Measurements from ENCODE around the gene NRIP3.

- RRBS = no CpG with 5 or more reads among the region's 5 CpGs
Measured at GRCh38 chr11:8671126-8671613, 11.3 kb downstream of the TRIM66 start.

DNA sequence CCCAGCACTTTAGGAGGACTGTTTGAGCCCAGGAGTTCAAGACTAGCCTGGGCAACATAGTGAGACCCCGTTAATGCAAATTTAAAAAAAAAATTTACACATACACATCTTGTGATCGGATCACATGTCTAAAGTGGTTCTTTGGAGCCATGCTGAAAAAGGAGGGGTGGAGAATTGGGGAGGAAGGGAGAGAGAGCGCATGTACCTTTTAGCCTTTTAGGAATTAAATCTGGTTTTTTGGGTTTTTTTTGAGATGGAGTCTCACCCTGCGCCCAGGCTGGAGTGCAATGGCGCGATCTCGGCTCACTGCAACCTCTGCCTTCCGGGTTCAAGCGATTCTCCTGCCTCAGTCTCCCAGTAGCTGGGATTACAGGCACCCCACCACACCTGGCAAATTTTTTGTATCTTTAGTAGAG is 9.2 kb downstream of the RPL27A start:
- RRBS = no CpG with 5 or more reads among the region's 9 CpGs

DNA sequence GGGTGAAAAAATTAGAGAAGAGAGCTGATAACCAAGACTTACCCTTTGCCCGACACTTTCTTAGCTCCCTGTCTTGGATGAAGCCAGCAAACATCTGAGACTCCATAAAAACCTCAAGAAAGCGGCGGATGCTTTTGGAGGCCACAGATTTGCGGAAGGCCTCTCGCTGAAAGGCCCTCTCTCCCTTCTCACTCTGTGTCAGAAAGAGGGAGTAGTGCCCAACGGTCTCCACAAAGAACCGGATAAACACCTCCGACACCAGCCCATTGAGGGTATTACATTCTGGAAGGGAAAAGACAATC is 13.7 kb downstream of the RPL27A start:
- RRBS = no CpG with 5 or more reads among the region's 8 CpGs

- RRBS = no CpG with 5 or more reads among the region's 15 CpGs
Measured at GRCh38 chr11:8698592-8699521, 16.3 kb downstream of the RPL27A start.

GRCh38 chr11:8719732-8720204 is 37.2 kb downstream of the RPL27A start:
- RRBS = no CpG with 5 or more reads among the region's 3 CpGs

DNA sequence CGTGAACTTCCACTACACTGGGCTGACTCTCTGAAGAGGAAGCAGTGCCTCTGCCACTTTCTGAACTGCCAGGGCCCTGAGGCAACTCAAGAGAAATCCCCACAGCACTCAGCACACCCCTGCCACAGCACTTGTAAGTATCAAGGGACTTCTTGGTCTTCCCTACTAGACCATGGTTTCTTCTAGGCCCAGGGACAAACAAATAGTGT is 49.7 kb downstream of the RPL27A start:
- RRBS = no CpG with 5 or more reads among the region's 1 CpG

DNA sequence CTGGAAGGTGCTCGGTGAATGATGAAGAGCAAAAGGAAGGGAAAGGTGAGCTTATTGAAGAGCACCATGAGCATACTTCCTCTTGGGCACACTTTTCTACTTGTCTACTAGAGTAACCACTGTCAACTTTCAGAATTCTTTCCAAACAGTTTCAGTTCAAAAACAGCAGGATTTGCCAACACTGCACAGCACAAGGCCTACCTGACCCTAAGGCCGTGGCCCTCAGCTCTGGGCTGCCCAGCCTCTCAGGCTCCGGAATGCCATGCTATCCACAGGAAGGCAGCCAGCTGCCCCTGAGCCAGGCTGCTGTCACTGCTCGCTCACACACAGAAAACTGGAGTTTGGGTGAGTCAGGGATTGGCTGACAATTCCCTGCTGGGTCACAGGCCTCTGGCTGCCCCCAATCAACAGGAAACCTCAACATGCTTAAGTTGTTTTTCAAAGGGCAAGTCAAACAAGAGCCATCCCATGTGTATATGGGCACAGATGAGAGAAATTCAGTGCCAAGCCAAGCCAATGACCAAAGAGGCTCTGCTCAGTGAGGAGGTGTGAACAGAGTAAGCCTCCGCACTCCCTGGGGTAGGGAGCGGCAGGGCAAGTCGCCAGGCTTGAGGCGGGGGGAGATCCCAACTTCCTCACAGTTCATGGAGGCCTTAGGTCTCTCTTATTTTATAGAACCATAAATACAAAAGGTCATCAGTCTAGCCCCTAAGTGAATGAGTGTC is 50.2 kb downstream of the RPL27A start:
- RRBS = no CpG with 5 or more reads among the region's 8 CpGs

- RRBS = no CpG with 5 or more reads among the region's 1 CpG
Measured at GRCh38 chr11:8765378-8765663, 45.2 kb downstream of the DENND2B start.

DNA sequence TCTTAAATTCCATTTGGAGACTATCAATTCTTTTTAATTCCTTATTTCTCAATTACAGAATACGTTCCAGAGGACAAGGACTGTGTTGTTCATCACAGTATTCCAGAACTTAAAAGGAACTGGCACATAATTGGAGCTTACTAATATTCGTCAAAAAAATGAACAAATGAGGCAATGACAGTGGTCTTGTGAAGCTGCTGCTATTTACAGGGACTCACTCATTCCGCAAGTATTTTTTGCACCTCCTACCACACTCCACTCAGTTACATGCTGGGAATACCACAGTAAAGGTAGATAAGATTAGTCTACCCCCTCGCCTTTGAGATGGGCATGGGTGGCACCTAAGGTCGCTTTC is 43.1 kb downstream of the DENND2B start:
- RRBS = no CpG with 5 or more reads among the region's 5 CpGs

- RRBS = no CpG with 5 or more reads among the region's 4 CpGs
Measured at GRCh38 chr11:8808225-8808574, 2.3 kb downstream of the DENND2B start.

DNA sequence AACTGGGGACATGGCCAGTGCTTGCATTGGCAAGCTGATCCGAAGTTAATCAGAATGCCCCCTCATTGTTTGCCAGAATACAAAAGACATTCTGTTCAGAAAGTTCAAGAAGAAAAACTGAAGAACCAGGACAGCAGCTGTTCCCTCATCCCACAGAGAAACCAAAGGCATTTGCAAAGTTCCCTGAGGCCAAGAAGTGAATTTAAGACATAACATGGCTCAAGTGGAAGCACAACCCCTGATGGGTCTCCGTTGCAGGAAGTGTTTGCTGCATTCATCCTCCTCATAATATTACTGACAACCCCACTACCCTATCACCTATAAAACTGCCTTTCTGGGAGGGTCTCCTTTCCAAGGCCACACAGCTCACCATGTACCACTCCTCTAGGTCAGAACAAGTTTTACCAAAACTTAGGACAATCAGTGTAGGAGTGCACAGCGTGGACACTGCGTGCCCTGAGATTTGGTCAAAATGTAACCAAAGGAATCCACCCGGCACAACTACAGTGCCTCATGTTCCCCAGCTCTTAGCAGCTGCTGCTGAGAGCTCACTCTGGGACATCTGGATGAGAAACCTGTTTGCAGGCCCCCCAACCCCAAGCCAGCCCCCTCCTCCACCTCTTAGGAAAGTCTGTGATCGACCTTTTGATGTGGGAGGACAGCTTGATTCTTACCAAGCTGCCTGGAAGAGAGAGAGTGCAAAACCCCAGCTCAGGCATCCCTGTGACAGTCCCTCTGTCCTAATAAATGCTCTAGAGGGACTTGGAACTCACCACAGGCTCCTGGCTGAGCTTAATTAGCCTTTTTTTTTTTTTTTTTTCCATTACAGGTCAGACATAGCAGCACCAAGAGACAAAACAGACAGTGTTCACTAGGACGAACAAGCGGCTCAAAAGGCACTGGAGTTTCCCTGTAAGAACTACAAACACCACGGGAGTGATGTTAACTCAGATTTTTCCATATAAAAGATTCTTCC is 938 bp downstream of the DENND2B start:
- RRBS = no CpG with 5 or more reads among the region's 9 CpGs

- RRBS = no CpG with 5 or more reads among the region's 3 CpGs
Measured at GRCh38 chr11:8812474-8812868, 2.0 kb upstream of the DENND2B start.

DNA sequence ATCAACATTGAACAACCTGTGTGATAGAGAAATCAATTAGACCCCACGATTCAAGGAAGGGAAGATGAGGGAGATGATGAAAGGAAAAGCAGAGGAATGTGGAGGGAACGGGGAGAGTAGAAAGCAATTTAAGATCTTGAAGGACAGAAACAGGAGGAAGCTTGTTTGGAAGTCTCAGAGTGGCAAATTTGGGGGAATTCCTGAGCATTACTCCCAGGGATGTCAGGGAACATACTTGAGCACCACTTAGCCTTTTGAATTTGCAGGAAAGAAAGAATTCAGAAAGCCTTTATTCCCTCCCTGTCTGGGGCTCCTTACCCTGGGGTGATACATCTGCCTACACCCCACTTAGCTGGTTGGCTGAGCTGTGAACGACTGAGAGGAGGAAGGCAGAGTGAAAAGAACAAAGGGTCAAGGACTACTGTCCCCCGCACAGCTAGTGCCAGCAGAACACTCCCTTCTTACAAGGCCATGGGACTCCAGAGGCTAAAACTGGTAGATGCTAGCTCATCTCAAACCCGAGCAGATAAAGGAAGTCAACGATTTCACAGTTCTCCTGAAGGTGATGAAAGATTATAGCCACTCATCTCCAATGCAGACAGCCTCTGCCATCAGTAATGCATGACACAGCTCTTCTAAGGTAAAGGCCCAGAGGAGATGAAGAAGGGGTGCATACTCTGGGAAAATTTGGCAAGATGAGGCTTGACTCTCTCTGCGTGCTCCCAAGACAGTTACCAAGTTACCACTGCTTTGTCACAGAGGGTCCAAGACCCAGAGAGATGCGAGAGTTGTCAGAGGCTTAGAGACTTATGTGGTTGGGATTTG is 16.6 kb upstream of the DENND2B start:
- RRBS = no CpG with 5 or more reads among the region's 8 CpGs

GRCh38 chr11:8870268-8871434 is 40.3 kb upstream of the AKIP1 start:
- RRBS = under 1% methylated on average over 36 of the region's 101 CpGs

- RRBS = under 1% methylated on average over 20 of the region's 99 CpGs
Measured at GRCh38 chr11:9003362-9004302, at the start of gene NRIP3. TSS of gene NRIP3 (minus strand) at chr11:9004001.

DNA sequence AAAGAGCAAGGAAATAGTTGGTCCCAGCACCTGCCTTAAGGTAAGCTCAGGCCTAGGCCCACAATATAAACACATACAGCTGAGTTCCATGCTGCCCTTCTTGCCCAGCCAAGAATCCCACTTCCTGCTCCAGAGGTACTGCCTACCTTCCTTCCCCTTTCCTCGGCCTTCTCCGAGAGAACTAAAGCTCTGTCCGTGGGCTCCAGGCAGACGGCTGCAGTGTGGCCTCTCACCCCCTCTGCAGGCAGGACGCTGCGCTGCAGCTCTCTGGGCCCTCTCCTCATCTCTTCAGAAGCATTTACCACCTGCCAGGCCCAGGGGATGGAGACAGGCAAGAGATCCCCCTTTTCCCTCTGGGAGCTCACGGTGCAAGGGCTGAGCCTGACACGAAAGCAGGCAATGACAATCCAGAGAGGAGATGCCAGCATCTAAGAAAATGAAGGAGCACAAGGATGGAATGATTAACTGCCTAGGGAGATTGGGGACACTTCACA is 46.3 kb upstream of the SCUBE2 start:
- RRBS = no CpG with 5 or more reads among the region's 8 CpGs

- RRBS = no CpG with 5 or more reads among the region's 11 CpGs
Measured at GRCh38 chr11:9265846-9266331, 739 bp upstream of the DENND5A start.

DNA sequence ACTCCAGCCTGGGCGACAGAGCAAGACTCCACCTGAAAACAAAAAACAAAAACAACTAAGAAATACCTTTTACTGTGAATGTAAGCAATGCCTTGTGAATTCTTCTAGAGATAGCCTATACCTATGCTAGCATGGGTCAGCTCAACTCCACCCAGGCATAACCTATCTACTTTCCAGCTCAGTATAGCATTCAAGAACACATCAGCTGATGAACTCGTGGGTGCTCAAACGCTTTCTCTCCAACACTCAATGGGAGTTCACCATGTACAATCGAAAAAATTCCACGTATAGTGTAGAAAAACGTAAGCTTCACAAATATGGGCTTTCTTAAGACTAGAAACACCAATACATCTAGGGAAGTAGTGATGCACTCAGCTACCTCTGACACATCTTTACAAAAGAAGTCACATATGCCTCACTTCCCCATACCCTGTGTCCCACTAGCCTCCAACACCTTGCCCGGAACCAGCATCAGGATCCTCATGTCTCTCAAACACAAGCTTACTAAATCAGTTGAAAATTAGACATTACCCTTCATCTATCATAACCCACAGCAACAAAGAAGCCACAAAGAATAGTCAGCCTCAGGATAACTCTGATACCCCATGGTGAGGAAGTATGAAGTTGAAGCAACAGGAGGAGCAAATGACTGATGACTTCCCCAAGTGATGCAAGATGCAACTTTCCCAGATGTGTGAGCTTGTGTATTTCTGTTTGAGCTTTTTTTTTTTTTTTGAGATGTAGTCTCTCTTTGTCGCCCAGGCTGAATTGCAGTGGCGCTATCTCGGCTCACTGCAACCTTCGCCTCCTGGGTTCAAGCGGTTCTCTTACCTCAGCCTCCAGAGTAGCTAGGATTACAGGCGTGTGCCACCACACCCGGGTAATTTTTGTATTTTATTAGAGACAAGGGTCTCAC is 8.3 kb upstream of the DENND5A start:
- RRBS = no CpG with 5 or more reads among the region's 14 CpGs

DNA sequence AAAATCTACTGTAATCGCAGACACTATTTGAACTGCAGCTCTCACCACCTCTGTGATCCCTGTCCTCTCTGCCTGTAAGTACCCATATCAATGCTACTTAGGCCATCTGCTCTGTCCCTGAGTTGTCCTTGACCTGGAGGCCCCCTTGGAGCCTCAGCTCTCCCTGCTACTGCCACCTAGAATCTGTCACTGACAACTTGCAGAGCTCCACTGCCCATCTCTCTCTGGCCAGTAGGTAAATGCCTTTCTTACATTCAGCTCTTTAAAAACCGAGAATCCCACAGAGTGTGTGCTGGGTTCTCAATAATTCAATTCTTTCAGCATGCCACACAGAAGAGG is 22.2 kb upstream of the IPO7 start:
- RRBS = no CpG with 5 or more reads among the region's 2 CpGs

DNA sequence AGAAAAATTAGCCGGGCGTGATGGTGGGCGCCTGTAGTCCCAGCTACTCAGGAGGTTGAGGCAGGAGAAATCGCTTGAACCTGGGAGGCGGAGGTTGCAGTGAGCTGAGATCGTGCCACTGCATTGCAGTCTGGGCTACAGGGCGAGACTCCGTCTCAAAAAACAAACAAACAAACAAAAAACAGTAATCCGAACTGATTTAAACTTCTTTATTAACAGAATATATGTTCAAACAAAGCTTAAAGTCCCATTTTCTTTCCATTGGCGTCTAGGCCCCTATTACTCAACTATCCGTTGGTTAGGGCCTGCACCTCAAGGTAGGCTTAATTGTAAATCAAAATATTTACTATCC is 1.5 kb upstream of the ZNF143 start:
- RRBS = no CpG with 5 or more reads among the region's 11 CpGs